ENCODE measurements around a stretch of chr14.

CAGE:
- cytosol, long polyA minus RNA, result no peak
- cytosol, long polyA plus RNA, result no peak
- long polyA plus RNA, result no peak
- nucleus, long polyA minus RNA, result no peak
- nucleus, long polyA plus RNA, result no peak
Measured at GRCh38 chr14:104158744-104159420, 20.5 kb downstream of the KIF26A start.

DNA sequence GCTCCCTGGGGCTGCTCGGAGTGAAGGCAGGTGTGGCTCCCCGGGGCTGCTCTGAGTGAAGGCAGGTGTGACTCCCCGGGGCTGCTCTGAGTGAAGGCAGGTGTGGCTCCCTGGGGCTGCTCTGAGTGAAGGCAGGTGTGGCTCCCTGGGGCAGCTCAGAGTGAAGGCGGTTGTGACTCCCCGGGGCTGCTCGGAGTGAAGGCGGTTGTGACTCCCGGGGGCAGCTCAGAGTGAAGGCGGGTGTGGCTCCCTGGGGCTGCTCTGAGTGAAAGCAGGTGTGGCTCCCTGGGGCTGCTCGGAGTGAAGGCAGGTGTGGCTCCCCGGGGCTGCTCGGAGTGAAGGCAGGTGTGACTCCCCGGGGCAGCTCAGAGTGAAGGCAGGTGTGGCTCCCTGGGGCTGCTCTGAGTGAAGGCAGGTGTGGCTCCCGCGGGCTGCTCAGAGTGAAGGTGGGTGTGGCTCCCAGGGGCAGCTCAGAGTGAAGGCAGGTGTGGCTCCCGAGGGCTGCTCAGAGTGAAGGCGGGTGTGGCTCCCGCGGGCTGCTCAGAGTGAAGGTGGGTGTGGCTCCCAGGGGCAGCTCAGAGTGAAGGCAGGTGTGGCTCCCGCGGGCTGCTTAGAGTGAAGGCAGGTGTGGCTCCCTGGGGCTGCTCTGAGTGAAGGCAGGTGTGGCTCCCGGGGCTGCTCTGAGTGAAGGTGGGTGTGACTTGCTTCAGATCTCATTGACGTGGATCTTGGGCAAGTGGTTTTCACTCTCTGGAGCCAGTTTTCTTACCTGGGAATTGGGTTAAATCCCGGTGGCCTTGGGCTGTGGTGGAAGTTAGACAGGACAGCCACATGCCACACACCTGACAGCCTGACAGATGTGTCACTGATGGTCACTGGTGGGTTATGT lies 87.3 kb downstream of the KIF26A start:
CAGE:
- cytosol, long polyA minus RNA, result no peak
- cytosol, long polyA plus RNA, result no peak
- long polyA plus RNA, result no peak
- nucleus, long polyA minus RNA, result no peak
- nucleus, long polyA plus RNA, result no peak

CAGE:
- cytosol, long polyA minus RNA, result no peak
- cytosol, long polyA plus RNA, result no peak
- long polyA plus RNA, result no peak
- nucleus, long polyA minus RNA, result no peak
- nucleus, long polyA plus RNA, result no peak
Measured at GRCh38 chr14:104282589-104283436, 144.4 kb downstream of the KIF26A start.

DNA sequence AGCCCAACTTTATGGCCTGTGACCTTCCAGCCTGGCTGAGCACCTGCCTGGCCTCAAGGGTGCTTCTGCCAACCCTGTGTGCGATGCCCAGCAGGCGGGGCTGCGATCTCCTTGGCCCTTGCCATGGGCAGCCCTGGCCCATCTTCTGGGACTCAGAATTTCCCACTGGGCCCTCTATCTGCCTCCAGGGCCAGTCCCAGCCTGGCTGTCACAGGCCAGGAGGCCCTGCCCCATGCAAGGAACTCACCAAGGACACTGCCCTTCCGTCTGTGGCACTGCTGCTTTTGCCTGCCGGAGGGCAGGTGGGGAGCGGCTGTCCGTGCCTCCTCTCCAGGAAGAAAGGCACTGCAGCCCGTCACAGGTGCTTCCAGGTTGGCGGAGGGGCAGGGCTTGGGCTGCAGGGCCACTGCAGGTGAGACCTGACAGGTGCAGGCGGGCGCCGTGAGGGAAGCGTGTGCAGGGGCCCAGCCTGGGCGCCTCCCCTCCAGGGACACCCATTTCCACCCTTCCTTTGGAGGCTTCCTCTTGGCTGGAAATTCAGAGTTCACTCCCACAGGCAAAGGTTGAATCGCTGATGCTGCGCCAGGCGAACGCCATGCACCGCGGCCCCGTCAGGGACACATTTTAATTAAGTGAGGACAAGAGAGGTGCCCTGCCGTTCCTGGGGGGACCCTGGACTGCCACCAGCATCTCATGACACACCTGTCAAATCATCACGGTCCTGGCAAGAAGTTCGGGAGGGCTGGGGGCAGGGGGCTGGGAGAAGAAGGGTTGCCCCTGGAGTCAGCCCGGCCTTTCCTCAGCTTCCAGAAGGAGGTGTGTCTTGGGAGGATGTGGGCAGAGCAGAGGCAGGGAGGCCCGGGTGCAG lies 178.0 kb downstream of the KIF26A start:
CAGE:
- cytosol, long polyA minus RNA, result no peak
- cytosol, long polyA plus RNA, result no peak
- long polyA plus RNA, result no peak
- nucleus, long polyA minus RNA, result no peak
- nucleus, long polyA plus RNA, result no peak

DNA sequence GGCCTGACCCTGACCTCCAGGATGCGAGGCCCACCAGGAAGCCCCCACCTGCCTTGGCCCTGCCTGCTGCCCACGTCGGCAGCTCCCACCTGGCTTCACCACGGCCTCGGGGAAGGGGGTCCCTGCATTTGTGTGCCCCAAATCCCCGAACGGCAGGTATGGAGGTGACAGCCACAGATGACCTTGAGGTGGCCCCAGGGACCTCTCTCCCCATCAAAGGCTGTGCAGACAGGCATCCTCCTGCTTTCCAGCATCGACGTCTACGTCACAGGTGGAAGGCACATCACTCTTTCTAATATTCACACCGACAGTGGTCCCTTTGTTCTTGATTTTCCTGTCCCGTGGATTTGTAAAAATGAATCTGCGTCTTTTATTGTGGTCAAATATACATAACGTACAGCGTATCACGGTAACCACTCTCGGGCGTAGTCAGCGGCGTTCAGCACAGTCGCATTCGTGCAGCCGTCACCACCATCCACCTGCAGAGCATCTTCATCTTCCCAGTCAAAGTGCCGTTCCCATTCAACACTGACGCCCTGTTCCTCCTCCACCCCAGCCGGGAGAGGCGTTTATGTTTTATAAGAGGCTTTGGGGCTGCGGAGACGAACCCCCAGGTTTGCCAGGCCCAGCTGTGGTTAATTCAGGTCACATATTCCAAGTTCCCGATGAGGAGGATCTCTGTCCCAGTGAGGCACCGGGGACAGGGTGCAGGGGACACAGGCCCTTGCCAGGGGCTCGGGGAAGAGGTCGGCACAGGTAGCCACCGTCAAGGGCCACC lies 189.6 kb upstream of the C14orf180 start:
CAGE:
- cytosol, long polyA minus RNA, result no peak
- cytosol, long polyA plus RNA, result no peak
- long polyA plus RNA, result no peak
- nucleus, long polyA minus RNA, result no peak
- nucleus, long polyA plus RNA, result no peak

GRCh38 chr14:104461965-104462210 lies 117.7 kb upstream of the C14orf180 start:
CAGE:
- cytosol, long polyA minus RNA, result no peak
- cytosol, long polyA plus RNA, result no peak
- long polyA plus RNA, result no peak
- nucleus, long polyA minus RNA, result no peak
- nucleus, long polyA plus RNA, result no peak

CAGE:
- cytosol, long polyA minus RNA, result no peak
- cytosol, long polyA plus RNA, result no peak
- long polyA plus RNA, result no peak
- nucleus, long polyA minus RNA, result no peak
- nucleus, long polyA plus RNA, result no peak
Measured at GRCh38 chr14:104581985-104582691, 2.6 kb downstream of the C14orf180 start.

DNA sequence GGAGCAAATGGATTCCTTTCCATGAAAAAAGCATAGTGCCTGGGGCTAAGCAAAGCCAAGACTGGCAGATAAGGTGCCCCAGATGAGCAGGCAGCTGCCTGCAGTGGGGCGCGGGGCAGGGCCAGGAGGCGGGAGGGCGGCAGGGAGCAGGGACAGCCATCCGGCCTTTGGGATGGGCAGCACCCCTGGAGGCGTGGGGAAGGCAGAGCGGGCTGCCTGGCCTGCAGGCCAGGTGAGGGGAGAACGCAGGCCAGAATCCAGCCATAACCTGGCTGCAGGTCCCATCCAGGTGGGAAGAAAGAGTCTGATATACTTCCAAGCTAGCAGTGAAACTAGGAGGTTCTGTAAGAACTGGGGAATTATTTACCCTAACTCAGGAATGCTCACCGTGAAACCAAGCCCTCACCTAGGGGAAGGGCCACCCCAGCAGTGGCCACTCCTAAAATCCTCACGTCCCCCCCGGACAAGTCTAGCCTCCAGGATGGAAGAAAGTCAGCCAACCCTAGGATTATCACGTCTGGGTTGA lies 7.0 kb upstream of the INF2 start:
CAGE:
- cytosol, long polyA minus RNA, result no peak
- cytosol, long polyA plus RNA, result no peak
- long polyA plus RNA, result no peak
- nucleus, long polyA minus RNA, result no peak
- nucleus, long polyA plus RNA, result no peak

DNA sequence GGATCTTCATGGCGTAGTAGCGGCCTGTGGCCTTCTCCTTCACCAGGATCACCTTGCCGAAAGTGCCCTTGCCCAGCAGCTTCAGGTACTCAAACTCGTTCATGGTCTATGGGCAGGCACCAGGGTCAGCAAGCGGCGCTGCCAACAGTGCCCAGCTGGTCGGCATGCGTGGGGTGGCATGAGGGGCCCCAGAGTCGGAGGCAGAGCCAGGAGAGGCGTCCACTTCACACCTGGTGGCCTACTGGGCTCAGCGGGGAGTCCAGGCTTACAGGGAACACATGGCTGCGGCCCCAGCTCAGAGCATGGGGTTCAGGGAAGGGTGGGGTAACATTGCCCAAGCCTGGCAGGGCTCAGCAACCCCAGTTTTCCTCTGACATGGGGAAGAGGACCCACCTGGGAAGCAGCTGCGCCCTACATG lies 20.4 kb downstream of the AKT1 start:
CAGE:
- cytosol, long polyA minus RNA, result no peak
- cytosol, long polyA plus RNA, result no peak
- long polyA plus RNA, result no peak
- nucleus, long polyA minus RNA, result no peak
- nucleus, long polyA plus RNA, result no peak

DNA sequence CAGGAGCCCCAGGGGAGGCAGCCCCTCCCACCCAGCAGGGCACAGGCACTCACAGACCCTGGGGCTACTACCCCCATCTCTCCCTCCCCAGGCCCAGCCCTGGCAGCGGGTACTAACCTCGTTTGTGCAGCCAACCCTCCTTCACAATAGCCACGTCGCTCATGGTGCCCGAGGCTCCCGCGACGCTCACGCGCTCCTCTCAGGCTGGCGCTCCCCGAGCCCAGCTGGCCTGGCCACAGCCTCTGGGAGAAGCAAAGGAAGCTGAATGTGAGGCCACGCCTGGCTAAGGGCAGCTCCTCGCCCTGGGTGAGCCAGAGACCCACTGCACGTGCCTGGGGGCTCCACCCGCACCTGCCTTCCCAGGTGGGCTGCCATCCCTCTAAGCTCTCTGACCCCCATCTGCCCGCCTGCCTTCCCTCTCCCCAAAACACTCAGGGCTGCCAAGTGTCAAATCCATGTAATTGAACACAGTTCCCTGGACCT lies 3.0 kb downstream of the AKT1 start:
CAGE:
- cytosol, long polyA minus RNA, result no peak
- cytosol, long polyA plus RNA, result no peak
- long polyA plus RNA, result no peak
- nucleus, long polyA minus RNA, result no peak
- nucleus, long polyA plus RNA, result no peak

DNA sequence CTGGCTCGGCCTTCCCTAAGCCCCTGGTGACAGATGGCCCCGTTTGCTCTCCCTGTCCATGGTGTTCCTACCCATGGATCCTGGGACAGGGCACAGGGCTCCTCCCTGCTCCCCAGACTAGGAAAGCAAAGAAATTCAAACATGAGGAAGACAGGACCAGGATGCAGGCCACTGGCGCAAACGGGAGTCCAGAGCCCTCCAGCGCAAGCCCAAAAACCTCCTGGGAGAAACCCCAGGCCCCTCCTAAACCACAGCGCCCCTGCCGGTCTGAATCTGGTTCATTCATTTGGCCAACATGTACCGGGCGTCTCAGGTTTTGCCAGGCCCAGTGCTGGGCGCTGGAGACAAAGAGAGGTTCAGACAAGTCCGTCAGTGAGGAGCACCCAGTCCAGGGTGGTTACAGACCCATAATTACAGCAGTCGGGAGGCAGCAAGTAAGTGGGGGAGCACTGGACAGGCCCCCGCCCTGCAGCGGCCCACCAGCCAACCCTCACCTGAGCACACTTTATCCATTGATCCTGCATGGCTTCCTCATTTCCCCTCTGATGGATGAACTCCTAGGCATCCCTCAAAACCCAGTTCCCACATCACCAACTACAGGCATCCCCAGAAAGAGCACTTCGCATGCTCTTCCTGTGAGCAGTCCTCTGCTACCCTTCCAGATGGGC lies 2.2 kb downstream of the AKT1 start:
CAGE:
- cytosol, long polyA minus RNA, result no peak
- cytosol, long polyA plus RNA, result no peak
- long polyA plus RNA, result no peak
- nucleus, long polyA minus RNA, result no peak
- nucleus, long polyA plus RNA, result no peak

GRCh38 chr14:104797383-104798184 lies 2.0 kb upstream of the AKT1 start:
CAGE:
- cytosol, long polyA minus RNA, result no peak
- cytosol, long polyA plus RNA, result no peak
- long polyA plus RNA, result no peak
- nucleus, long polyA minus RNA, result no peak
- nucleus, long polyA plus RNA, result no peak

GRCh38 chr14:104826039-104826984 lies 25.4 kb downstream of the ZBTB42 start:
CAGE:
- cytosol, long polyA minus RNA, result no peak
- cytosol, long polyA plus RNA, result no peak
- long polyA plus RNA, result no peak
- nucleus, long polyA minus RNA, result no peak
- nucleus, long polyA plus RNA, result no peak

CAGE:
- cytosol, long polyA minus RNA, result no peak
- cytosol, long polyA plus RNA, result no peak
- long polyA plus RNA, result no peak
- nucleus, long polyA minus RNA, result no peak
- nucleus, long polyA plus RNA, result no peak
Measured at GRCh38 chr14:104843277-104843968, 21.6 kb upstream of the CEP170B start.

CAGE:
- cytosol, long polyA minus RNA, result no peak
- cytosol, long polyA plus RNA, result no peak
- long polyA plus RNA, result start-site peak on the minus strand at chr14:104861494-104861730, 9 and 10 reads in 2 replicates
- nucleus, long polyA minus RNA, result no peak
- nucleus, long polyA plus RNA, result no peak
Measured at GRCh38 chr14:104861021-104862054, 3.7 kb upstream of the CEP170B start.

DNA sequence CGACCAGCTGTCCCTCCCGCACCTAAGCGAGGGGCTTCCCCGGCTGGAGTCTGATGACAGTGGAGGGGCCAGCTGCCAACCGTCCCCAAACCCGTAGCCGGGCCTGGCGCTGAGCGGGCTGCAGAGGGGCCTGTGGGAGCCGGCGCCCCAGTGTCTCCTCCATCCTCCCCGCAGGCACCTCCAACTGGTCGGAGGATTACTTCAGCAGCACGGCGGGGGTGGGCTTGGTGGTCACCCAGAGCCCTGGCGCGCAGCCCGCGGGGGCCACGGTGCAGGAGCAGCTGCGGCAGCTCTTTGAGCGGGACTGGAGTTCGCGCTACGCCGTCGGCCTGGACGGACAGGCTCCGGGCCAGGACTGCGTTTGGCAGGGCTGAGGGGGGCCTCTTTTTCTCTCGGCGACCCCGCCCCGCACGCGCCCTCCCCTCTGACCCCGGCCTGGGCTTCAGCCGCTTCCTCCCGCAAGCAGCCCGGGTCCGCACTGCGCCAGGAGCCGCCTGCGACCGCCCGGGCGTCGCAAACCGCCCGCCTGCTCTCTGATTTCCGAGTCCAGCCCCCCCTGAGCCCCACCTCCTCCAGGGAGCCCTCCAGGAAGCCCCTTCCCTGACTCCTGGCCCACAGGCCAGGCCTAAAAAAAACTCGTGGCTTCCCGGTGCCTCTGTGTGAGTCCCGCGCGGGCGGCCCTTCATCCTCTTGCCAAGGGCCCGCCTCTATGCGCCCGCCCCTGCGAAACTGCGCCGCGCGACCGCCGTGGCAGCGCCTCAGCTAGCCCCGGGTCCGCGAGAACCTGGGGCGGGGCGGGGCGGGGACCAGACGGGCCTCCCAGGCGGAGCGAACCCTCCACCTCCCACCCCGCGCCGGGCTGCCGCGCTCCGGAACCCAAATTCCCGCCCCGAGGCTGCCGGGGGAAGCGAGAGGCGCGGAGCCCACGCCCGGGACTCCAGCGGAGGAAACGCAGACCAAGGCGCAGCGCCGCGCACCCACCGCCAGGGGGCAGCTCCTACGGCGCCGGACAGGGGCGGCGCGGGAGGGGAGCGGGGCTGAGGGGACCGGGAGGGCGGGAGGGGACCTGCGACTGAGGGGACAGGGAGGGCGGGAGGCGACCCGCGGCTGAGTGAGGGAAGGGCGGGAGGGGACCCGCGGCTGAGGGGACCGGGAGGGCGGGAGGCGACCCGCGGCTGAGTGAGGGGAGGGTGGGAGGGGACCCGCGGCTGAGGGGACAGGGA lies 8.3 kb downstream of the PLD4 start:
CAGE:
- cytosol, long polyA minus RNA, result no peak
- cytosol, long polyA plus RNA, result no peak
- long polyA plus RNA, result no peak
- nucleus, long polyA minus RNA, result no peak
- nucleus, long polyA plus RNA, result no peak

CAGE:
- cytosol, long polyA minus RNA, result no peak
- cytosol, long polyA plus RNA, result no peak
- long polyA plus RNA, result no peak
- nucleus, long polyA minus RNA, result start-site peak on the plus strand at chr14:104969120-104969127, 5 reads
- nucleus, long polyA plus RNA, result no peak
Measured at GRCh38 chr14:104968533-104969702, 9.3 kb downstream of the AHNAK2 start.

CAGE:
- cytosol, long polyA minus RNA, result no peak
- cytosol, long polyA plus RNA, result no peak
- long polyA plus RNA, result no peak
- nucleus, long polyA minus RNA, result no peak
- nucleus, long polyA plus RNA, result no peak
Measured at GRCh38 chr14:104972086-104972936, 5.9 kb downstream of the AHNAK2 start.

DNA sequence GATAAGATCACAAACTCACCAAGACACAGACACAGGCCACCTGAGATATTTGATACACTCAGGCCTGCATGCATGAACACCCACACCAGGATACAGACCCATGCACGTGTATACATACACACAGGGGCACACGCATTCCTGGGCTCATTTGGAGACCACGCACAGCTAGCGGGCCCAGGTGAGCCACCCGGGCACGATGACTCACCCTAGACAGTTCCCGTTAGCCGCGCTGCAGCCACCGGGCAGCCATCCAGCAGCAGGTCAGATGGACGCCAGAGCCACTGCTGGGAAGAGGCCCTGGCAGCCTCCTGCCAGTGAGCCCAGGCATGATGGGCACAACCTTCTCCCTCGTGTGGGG lies 1.9 kb upstream of the AHNAK2 start:
CAGE:
- cytosol, long polyA minus RNA, result no peak
- cytosol, long polyA plus RNA, result no peak
- long polyA plus RNA, result no peak
- nucleus, long polyA minus RNA, result no peak
- nucleus, long polyA plus RNA, result no peak

CAGE:
- cytosol, long polyA minus RNA, result no peak
- cytosol, long polyA plus RNA, result no peak
- long polyA plus RNA, result no peak
- nucleus, long polyA minus RNA, result start-site peak on the plus strand at chr14:105032829-105032913, 24 reads
- nucleus, long polyA plus RNA, result no peak
Measured at GRCh38 chr14:105032671-105033083, 11.8 kb upstream of the CDCA4 start.